Measurements from ENCODE around the genes PFKM, C12orf54, LALBA, CACNB3, RND1 and TUBA1A.

DNA sequence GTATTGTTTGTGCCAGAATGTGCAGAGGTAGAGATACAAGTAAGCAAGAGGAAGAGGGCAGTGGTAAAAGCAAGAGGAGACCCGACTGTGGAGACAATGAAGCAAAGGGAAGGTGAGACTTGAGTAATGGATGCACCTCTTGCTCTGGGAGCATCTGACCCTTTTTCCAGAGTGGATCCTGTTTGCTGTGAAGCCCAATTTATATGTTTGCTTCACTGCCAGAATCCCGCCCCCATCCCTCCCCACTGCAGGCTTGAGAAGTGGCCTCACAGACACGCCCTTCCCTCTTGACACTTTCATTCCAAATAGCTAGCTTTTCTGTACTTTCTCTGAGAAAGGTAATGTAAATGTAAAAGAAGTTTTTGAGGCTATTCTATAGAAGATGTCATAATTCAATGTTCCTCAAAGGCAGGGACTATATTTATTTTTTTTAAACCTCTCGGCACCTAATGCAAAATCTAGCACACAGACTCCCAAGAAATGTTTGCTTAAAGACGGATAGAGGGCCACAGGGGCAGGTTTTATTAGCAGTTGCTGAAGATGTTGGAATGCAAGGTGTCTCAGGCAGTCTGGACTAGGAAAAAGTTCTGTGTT, 601 bp upstream of the PFKM start:
- PRO-cap, 3 experiments, result no peak in any of the 3 experiments
- RAMPAGE, long total RNA, 2 experiments, result no peak in any of the 2 experiments
- RRBS, result no CpG with 5 or more reads among the region's 5 CpGs

DNA sequence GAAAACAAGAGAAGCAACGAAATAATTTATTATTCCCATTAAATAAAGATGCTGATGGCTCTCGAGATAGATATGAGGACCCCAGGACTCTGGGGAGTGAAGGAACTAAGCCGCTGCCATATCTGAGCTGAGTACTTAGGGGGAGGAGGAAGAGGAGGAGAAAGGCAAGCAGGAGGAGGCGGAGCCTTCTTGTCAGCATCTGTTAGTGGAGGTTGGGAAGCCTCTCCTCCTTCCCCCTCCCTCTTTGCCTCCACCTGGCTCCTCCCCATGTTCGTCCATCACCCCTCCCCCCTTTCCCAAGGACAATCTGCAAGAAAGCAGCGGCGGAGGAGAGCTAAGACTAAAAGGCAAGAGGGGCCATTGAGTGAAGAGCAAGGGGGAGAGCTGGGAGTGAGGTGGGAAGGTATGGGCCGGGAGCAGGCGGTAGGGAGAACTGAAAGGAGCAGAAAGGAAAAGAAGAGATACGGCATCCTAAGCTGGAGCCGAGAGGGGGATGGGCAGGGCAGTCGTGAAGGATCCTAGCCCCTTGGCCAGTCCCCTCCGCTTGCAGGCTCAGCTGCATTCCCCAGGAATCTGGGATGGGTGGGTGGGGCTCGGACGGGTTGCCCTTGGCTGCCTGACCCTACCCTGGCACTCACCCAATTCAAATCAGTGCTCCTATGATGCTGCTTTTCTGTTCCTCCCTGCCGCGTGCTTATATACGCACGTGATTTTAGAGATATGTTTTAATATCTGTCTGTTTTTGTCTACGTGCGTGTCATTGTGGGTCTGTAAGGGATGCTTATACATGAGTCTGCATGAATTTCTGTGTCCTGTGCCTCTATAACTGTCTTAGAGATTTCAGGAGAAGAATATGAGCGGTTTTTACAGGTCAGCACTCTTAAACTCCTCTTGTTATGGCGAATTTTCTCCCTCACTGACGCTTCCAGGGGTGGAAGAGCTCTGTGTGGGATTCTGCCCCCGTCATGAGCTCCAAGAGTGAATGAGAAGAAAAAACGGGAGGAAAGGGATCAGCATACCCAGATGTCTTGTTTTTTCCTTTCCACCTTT, at the start of gene PFKM:
Gene PFKM, plus strand, starts transcription at position 305 of the 1,050 bp plus-strand sequence.
- PRO-cap, 3 experiments, result peak in 3 of 3 experiments; most common plus-strand start position 305 of the sequence (in 3); most common minus-strand start position 133 of the sequence (in 3)
- RAMPAGE, long total RNA, 2 experiments, result start-site peak on the plus strand in 1 of 2 experiments, centred at position 303 of the sequence, 128 reads per replicate
- RRBS, result no CpG with 5 or more reads among the region's 26 CpGs

DNA sequence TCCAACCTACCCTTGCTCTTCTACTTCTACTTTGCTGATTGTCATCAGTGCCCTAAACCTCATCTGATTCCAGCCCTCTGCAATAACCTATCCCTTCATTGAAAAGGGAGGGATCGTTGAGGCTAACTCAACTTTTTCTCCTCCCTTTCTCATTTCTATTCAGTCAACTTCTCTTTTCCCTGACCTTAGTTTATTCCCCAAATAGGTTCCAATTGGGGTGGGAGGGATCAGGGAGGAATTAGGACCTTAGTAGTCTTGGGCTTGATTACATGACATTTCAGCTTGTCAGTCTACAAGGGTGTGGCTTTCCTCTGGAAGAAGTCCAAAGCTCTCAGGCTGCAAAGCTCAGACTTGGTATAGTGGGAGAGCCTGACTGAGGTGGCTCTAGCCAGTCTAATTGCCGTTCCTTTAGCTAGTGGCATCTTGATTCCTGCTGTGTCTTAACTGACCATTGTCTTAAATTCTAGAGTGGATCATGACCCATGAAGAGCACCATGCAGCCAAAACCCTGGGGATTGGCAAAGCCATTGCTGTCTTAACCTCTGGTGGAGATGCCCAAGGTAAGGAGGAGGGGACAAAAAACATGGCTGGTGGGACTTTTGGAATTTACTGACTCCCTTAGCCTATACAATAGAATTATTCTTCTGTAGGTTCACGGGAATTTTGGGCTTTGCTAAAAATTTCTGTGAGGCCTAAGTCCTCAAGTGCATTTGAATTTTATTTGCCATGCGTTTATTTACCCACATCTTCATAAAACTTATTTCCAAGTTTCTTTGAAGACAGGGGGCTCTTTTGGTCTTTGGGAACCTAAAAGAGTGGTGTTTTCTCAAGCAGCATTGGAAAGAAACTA, 3.4 kb downstream of the PFKM start:
- PRO-cap, 3 experiments, result no peak in any of the 3 experiments
- RAMPAGE, long total RNA, 2 experiments, result no peak in any of the 2 experiments
- RRBS, result no CpG with 5 or more reads among the region's 4 CpGs

GRCh38 chr12:48185078-48185695, 1.7 kb downstream of the CCDC184 start:
- PRO-cap, 3 experiments, result no peak in any of the 3 experiments
- RAMPAGE, long total RNA, 2 experiments, result no peak in any of the 2 experiments
- RRBS, result no CpG with 5 or more reads among the region's 6 CpGs

DNA sequence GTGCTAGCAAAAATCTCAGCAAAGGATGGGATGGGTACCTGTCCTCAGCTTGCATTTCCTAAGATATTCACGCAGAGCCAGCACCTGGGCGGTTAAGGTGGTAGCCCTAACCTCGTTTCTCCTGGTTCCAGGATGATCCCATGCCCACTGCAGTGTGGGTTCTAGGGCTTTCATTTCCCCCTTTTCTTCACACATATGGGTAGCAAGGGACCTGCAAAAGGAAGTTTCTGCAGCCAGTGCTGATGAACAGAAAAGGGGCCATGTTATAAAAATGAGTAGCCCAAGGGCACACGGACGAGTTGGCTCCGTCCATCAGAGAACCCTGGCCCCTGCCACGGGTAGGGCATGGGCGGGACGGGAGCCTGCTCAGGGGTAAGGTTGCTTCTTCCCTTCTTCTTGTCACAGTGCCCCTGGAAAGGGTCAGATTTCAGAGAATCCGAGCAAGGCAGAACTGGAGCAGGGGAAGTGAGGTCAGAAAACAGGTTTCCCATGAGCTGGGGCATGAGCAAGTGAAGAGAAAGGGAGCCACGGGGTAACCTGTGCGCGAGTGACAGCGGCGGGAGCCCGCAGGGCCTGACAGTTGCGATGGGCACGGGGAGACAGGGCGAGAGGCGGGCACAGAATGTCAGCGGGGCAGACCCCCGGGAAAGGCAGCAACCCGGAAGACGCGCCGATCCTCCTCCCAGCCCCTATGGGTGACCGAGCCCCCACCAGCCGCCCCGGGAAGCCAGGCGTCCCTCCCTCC, 539 bp downstream of the ZNF641 start:
- PRO-cap, 3 experiments, result peak in 1 of 3 experiments; most common plus-strand start position 636 of the sequence (in 1); most common minus-strand start position 601 of the sequence (in 1)
- RAMPAGE, long total RNA, 2 experiments, result no peak in any of the 2 experiments
- RRBS, result 2% methylated on average over 8 of the region's 30 CpGs

- PRO-cap, 3 experiments, result no peak in any of the 3 experiments
- RAMPAGE, long total RNA, 2 experiments, result start-site peak on the plus strand in 1 of 2 experiments, at chr12:48351839-48351977 at its widest, 7 to 9 reads per replicate
- RRBS, result no CpG with 5 or more reads among the region's 10 CpGs
Observed at GRCh38 chr12:48351797-48352214, 1.1 kb upstream of the ZNF641 start.

- PRO-cap, 3 experiments, result no peak in any of the 3 experiments
- RAMPAGE, long total RNA, 2 experiments, result start-site peak on the plus strand in 2 of 2 experiments, at chr12:48482482-48482546 at its widest, 322 to 1,774 reads per replicate
- RRBS, result no CpG with 5 or more reads among the region's 3 CpGs
Observed at GRCh38 chr12:48482232-48482721, at the start of gene C12orf54. Gene C12orf54, plus strand, starts transcription at chr12:48482498.

- PRO-cap, 3 experiments, result no peak in any of the 3 experiments
- RAMPAGE, long total RNA, 2 experiments, result no peak in any of the 2 experiments
- RRBS, result no CpG with 5 or more reads among the region's 9 CpGs
Observed at GRCh38 chr12:48489434-48489972, 7.2 kb downstream of the C12orf54 start.

GRCh38 chr12:48569901-48570345, at the start of gene LALBA:
Gene LALBA, minus strand, starts transcription at chr12:48570046.
- PRO-cap, 3 experiments, result no peak in any of the 3 experiments
- RAMPAGE, long total RNA, 2 experiments, result no peak in any of the 2 experiments
- RRBS, result no CpG with 5 or more reads among the region's 1 CpG

DNA sequence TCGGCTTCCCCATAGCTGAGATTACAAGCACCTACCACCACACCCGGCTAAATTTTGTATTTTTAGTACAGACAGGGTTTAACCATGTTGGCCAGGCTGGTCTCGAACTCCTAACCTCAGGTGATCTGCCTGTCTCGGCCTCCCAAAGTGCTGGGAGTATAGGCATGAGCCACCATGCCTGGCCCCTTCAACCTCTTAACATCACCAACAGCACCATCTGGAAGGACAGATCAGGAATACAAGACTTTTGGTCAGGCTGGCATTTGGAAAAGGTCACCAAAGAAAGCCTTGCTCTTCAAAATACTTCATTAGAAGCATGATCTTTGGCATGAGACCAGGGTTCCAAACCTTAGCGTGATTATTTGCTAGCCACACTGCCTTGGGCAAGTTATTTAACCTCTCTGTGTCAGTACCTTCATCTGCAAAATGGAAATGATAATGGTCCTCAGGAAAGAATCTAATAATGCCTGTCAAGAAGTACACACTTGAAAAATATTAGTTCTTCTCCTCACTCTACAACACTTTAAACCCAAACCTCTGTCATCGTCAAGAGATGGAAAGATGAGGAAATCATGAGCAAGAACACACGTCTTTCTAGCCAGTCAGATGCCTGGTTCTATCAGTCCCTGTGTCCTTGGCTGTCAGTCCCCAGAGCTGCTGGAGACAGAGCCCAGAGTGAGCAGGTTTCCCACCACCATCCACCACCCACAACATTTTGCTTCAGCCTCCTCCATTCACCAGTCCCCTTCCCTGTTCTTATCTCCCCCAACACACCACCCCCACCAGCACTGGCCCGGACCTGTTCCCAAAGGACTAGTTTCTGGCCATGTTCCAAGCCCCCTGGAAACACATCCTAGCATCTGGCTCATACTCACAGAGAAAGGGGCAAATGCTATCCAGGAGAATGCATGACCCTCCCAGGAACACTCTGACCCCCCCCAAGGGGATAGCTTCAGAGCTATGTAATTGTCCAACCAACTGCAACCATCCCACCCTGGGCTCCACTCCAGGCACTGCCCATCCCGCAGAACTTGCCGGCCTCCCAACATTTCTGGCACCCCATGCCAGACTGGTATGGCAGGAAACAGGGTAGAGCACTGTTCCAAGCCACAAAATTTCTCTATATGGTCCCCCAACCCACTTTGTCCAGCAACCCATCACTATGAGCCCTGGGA, 2.0 kb downstream of the ADCY6 start:
- PRO-cap, 3 experiments, result peak in 2 of 3 experiments; most common plus-strand start position 651 of the sequence (in 2); most common minus-strand start position 525 of the sequence (in 1)
- RAMPAGE, long total RNA, 2 experiments, result no peak in any of the 2 experiments
- RRBS, result no CpG with 5 or more reads among the region's 10 CpGs

- PRO-cap, 3 experiments, result peak in 3 of 3 experiments; most common plus-strand start chr12:48818497 (in 1); most common minus-strand start chr12:48818430 (in 2)
- RAMPAGE, long total RNA, 2 experiments, result start-site peak on the plus strand in 2 of 2 experiments, at chr12:48818391-48818523 at its widest, 5 to 8 reads per replicate; start-site peak on the minus strand in 2 of 2 experiments, at chr12:48818571-48818624 at its widest, 7 reads per replicate
- RRBS, result 1% methylated on average over 24 of the region's 105 CpGs
Observed at GRCh38 chr12:48817894-48819144, at the start of gene CACNB3. Gene CACNB3, plus strand, starts transcription at chr12:48818496.

DNA sequence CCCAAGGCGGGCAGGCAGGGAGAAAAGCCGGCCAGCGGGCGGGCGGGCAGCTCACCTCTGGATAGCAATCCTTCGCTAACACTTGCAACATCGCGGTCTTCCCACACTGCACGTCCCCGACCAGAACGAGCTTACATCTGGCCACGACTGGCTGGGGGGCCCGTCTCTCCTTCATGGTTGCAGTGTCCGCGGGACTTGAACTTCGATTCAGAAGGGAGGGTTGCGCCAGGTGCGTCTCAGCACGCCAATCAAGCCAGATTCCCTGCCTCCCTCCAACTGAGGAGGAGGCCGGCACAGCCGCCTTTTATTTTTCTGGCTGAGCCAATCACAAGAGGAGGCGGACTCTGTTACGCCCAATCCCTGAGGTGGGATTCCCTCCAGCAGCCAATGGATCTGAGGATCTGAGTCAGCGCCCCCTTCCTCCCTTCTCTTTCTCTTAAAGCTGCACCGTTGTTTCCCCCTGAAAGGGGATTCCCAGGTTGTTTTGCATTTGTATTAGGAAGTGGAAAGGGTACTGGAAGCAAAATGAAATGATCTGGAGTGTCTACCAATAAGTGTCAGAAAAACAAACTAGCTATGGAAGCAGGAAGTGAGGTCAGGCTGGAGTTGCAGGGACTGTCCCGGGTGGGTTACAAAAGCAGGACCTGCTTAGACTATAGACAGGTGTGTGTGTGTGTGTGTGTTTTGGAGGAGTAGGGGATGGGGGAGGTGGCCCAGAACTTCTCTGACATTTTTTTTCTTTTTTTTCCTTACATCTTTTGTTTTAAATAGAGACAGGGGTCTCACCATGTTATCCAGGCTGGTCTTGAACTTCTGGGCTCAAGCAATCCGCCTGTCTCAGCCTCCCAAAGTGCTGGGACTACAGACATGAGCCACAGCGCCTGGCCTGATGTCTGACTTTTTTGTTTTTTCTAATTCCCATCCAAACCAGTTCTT, at the start of gene RND1:
Gene RND1, minus strand, starts transcription at position 278 of the 936 bp plus-strand sequence.
- PRO-cap, 3 experiments, result peak in 3 of 3 experiments; most common plus-strand start position 391 of the sequence (in 1); most common minus-strand start position 278 of the sequence (in 3)
- RAMPAGE, long total RNA, 2 experiments, result no peak in any of the 2 experiments
- RRBS, result no CpG with 5 or more reads among the region's 28 CpGs

DNA sequence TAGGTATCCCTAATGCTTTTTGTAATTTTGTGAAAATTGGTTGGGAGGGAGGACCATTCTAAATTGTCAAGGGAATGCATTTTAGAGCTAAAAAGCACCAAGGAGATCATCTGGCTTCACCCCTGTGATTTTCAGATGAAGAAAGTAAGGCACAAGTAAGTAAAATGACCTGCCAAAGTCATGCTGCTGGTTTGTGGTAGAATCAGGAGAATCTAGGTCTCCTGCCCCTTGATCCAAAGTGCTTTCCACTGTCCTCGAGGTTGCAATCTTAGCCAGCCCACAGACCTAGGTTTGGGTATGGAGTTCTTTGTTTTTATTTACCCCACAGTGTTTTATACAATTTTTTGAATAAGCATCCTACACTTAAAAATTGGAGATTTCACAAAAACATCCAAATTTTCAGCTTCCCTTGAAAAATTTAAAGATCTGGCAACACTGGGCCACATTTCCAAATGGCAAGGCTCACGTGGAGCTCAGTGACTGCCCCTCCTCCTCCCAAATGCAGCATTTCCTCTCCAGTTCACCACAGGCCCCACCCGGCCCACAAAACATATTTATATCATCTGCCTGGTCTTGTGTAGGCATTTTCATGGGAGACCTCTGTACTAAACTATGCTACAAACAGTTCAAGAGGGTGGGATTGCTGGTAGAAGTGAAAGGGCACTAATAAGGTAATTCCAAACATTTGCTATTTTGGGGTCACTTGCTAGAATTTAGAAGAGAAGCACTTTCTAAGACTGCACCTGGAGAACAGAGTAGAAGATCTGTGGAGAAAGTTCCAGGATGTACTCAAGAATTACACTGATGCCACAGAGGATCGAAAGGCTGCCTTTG, 7.5 kb downstream of the FKBP11 start:
- PRO-cap, 3 experiments, result no peak in any of the 3 experiments
- RAMPAGE, long total RNA, 2 experiments, result no peak in any of the 2 experiments
- RRBS, result no CpG with 5 or more reads among the region's 4 CpGs

GRCh38 chr12:48938549-48939378, 13.5 kb upstream of the FKBP11 start:
- PRO-cap, 3 experiments, result no peak in any of the 3 experiments
- RAMPAGE, long total RNA, 2 experiments, result no peak in any of the 2 experiments
- RRBS, result no CpG with 5 or more reads among the region's 12 CpGs

DNA sequence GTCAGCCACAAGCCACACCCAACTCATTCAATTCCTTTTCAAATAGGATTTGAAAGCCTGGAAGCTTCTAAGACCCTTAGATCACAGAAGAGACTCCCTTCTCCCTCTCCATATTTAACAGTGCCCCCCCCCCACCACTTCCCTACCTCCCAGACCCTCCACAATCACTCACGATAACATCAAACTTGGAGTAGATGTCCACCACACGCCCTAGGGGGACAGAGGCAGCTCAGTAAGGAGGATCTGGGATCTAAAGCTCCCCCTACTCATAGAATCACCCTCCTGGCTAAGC, 4.2 kb upstream of the DDN start:
- PRO-cap, 3 experiments, result no peak in any of the 3 experiments
- RAMPAGE, long total RNA, 2 experiments, result no peak in any of the 2 experiments
- RRBS, result no CpG with 5 or more reads among the region's 2 CpGs

DNA sequence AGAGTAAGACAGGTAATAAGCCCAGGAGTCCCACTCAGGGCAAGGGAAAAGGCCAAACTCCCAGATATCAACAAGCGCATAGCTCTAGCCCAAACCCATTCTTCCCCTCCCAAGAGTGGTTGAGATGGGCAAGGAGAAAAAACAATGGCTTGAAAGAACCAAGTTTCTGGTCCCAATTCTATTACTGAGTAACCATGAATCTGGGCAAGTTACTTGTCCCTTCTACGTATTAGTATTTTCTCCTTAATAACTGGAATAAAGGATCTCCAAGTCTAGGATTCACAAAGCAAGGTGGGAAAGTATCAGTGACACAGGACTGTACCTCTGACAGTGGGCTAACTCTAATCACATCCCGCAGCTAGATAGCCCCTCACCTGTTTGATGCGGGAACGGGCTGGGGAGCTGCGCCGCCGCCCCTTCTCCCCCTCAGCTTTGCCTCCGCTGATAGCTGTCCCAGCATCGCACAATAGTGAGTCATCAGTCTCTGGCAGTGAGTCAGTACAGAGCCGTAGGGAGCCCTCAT, 11.2 kb downstream of the KMT2D start:
- PRO-cap, 3 experiments, result no peak in any of the 3 experiments
- RAMPAGE, long total RNA, 2 experiments, result no peak in any of the 2 experiments
- RRBS, result no CpG with 5 or more reads among the region's 11 CpGs

DNA sequence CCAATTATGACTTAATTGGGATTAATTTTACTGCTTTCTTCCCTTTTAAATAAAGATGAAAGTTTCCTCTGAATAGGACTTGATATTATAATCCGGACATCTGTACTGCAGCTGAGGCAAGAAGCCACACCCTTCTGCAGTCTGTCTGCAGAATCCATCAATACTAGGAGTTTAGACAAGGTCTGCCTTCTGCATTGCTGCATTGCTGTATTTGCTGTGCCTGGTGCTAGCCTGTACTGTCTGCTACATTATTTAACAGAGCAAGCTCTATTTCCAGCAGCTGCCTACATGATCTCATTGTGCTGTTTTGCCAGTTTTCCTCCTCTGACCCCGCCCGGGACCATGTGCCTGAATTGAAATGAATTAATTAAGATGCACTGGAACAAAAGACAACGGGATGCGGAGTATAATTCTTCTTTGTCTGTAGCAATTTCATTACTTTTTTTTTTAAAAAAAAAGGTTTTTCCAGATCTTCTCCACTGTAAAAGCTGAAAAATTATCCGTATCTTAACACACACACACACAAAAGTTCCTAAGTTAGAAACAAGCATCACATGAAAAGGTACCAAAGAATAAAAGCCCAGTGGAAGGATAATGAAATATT, 1.6 kb downstream of the TUBA1A start:
- PRO-cap, 3 experiments, result peak in 3 of 3 experiments; most common plus-strand start position 380 of the sequence (in 3); most common minus-strand start position 245 of the sequence (in 2)
- RAMPAGE, long total RNA, 2 experiments, result no peak in any of the 2 experiments
- RRBS, result no CpG with 5 or more reads among the region's 6 CpGs

DNA sequence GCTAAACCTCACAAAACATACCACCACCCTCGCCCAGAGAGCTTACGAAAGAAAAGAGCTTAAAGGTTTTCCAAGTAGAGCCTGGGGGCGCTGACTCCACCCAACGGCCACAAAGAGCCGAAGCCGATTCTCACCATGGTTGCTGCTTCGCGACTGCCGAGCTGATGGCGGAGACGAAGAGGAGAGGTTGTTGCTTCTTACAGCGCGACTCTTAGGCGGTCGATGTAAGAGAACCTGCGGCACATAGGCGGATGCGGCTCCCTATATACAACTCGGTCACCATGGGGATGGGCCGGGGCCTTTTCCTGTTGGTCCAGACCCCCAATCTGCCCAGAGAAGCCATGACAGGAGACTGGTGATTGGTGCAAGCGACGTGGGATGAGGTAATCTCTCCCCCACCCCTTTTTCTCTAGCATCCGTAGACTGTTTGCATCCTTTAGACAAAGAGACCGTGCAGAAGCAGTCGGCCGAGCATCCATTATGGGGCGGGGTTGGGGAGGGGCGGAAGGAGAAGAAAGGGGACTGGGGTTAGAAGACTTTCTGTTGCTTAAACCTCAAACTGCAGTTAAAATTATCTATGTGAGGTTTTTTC, at the start of gene TUBA1A:
Gene TUBA1A, minus strand, starts transcription at position 238 of the 592 bp plus-strand sequence.
- PRO-cap, 3 experiments, result peak in 3 of 3 experiments; most common plus-strand start position 439 of the sequence (in 1); most common minus-strand start position 236 of the sequence (in 3)
- RAMPAGE, long total RNA, 2 experiments, result start-site peak on the minus strand in 1 of 2 experiments, centred at position 192 of the sequence, 217 reads per replicate
- RRBS, result no CpG with 5 or more reads among the region's 28 CpGs

- PRO-cap, 3 experiments, result no peak in any of the 3 experiments
- RAMPAGE, long total RNA, 2 experiments, result no peak in any of the 2 experiments
- RRBS, result no CpG with 5 or more reads among the region's 3 CpGs
Observed at GRCh38 chr12:49225886-49226085, 36.9 kb upstream of the TUBA1A start.

GRCh38 chr12:49292708-49293815, 1.9 kb upstream of the PRPH start:
- PRO-cap, 3 experiments, result no peak in any of the 3 experiments
- RAMPAGE, long total RNA, 2 experiments, result no peak in any of the 2 experiments
- RRBS, result 26% methylated on average over 2 of the region's 22 CpGs

All from testis (tissue), 5 donors.